Measurements from ENCODE around the genes NEUROD2 and PNMT.

DNA sequence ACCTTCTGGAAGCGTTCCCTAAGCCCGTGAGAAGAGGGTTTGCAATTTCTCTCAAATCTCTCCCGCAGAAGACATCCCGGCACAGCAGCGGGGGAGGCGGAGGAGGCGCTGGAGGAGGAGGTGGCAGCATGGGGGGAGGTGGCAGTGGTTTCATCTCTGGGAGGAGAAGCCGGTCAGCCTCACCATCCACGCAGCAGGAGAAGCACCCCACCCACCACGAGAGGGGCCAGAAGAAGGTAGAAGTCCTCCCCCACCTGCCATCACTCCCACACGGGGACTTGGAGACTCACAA, 6.7 kb downstream of the MLLT6 start:
- RAMPAGE, long total RNA = no peak
- RRBS, 2 experiments = no CpG with 5 or more reads among the region's 11 CpGs
CAGE:
- cytosol, long polyA minus RNA = no peak
- cytosol, long polyA plus RNA = no peak
- long polyA plus RNA = no peak
- nucleolus, long total RNA = no peak
- nucleus, long polyA plus RNA = no peak
- nucleus, long total RNA = no peak

GRCh38 chr17:38867129-38867788, 2.6 kb upstream of the LASP1 start:
- RAMPAGE, long total RNA = no peak
- RRBS, 2 experiments = no CpG with 5 or more reads among the region's 25 CpGs
CAGE:
- cytosol, long polyA minus RNA = no peak
- cytosol, long polyA plus RNA = no peak
- long polyA plus RNA = no peak
- nucleolus, long total RNA = no peak
- nucleus, long polyA plus RNA = no peak
- nucleus, long total RNA = no peak

DNA sequence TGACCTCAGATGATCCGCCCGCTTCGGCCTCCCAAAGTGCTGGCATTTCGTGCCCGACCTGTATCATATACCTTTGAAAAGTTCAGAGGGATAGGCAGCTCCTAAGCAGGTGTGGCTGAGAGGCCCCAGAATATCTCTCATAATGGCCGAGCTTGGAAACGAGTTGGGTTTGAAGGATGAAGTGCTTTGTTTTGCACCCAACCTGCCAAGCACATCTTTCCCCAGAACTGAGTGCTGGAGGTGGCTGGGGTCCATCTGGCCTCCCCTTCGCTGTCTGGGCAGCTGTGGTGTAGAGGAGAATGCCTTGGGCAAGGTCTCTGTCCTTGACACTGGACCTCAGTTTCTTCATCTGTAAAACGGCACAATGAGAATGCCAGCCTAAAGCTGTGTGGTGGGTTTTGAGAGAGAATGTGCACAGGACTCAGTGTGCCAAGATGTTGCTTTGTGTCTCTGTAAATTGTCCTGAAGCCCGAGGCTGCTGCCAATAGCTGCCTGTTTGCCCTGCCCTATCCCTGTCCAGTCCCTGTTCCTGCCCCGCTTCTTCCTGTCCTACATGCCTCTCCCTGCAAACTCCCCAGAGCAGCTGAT, 15.2 kb downstream of the LASP1 start:
- RAMPAGE, long total RNA = no peak
- RRBS, 2 experiments = no CpG with 5 or more reads among the region's 11 CpGs
CAGE:
- cytosol, long polyA minus RNA = no peak
- cytosol, long polyA plus RNA = no peak
- long polyA plus RNA = no peak
- nucleolus, long total RNA = no peak
- nucleus, long polyA plus RNA = no peak
- nucleus, long total RNA = no peak

DNA sequence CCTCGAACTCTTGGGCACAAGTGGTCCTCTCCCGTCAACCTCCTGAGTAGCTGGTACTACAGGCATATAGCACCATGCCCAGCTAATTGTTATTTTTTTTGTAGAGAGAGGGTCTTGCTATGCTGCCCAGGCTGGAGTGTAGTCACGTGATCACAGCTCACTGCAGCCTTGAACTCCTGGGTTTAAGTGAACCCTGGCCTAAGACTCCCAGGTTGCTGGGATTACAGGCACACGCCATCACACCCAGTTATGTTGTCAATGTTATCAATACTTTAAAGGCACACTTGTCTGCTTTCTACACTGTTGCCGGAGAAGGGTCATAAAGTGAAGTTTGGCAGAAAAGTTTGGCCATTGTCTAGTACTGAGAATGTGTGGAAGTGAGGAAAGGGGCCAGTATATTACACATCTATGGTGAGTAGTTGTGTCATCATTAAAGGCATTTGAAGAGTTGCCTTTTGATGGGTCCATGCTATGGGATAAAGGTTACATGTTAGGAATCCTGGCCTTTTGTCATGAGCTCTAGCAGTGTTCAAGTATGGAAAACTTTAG, 33.7 kb downstream of the LASP1 start:
- RAMPAGE, long total RNA = no peak
- RRBS, 2 experiments = no CpG with 5 or more reads among the region's 5 CpGs
CAGE:
- cytosol, long polyA minus RNA = no peak
- cytosol, long polyA plus RNA = no peak
- long polyA plus RNA = no peak
- nucleolus, long total RNA = no peak
- nucleus, long polyA plus RNA = no peak
- nucleus, long total RNA = no peak

DNA sequence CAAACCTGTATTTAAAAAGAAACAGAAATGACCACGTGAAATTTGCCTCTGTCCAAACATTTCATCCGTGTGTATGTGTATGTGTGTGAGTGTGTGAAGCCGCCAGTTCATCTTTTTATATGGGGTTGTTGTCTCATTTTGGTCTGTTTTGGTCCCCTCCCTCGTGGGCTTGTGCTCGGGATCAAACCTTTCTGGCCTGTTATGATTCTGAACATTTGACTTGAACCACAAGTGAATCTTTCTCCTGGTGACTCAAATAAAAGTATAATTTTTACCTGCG, 45.8 kb downstream of the FBXO47 start:
- RAMPAGE, long total RNA = no peak
- RRBS, 2 experiments = no CpG with 5 or more reads among the region's 6 CpGs
CAGE:
- cytosol, long polyA minus RNA = no peak
- cytosol, long polyA plus RNA = no peak
- long polyA plus RNA = no peak
- nucleolus, long total RNA = start-site peak on the plus strand centred at position 136 of the sequence, 123 bp wide, 37 reads
- nucleus, long polyA plus RNA = no peak
- nucleus, long total RNA = no peak

- RAMPAGE, long total RNA = no peak
- RRBS, 2 experiments = no CpG with 5 or more reads among the region's 11 CpGs
CAGE:
- cytosol, long polyA minus RNA = no peak
- cytosol, long polyA plus RNA = no peak
- long polyA plus RNA = no peak
- nucleolus, long total RNA = no peak
- nucleus, long polyA plus RNA = no peak
- nucleus, long total RNA = no peak
These were observed 78.7 kb upstream of the FBXO47 start for GRCh38 chr17:39046021-39046256.

DNA sequence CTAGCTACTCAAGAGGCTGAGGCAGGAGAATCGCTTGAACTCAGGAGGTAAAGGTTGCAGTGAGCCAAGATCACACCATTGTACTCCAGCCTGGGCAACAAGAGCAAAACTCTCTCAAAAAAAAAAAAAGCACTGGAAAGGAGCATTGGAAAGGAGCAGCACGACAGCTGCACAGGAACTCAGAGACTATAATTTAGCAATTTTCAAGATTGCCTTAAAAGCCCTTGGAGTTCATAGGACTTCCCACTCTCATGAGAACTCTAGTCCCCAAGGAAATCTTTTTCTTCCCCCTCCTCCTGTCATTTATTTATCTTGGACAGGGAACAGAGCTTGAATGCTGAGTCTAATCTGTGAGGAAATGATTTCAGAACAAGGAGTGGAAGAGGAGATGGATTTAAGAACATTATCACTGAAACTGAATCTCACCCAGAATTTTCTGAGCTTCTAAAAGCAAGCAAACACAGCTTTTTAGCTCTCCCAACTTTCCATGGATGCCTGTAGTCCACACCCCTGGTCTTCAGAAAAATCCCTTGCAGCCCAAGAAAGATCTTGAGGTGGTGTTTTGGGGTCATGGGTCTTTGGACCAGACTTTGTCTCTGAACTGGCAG, 68.9 kb downstream of the PLXDC1 start:
- RAMPAGE, long total RNA = no peak
- RRBS, 2 experiments = no CpG with 5 or more reads among the region's 2 CpGs
CAGE:
- cytosol, long polyA minus RNA = no peak
- cytosol, long polyA plus RNA = no peak
- long polyA plus RNA = no peak
- nucleolus, long total RNA = no peak
- nucleus, long polyA plus RNA = no peak
- nucleus, long total RNA = no peak

DNA sequence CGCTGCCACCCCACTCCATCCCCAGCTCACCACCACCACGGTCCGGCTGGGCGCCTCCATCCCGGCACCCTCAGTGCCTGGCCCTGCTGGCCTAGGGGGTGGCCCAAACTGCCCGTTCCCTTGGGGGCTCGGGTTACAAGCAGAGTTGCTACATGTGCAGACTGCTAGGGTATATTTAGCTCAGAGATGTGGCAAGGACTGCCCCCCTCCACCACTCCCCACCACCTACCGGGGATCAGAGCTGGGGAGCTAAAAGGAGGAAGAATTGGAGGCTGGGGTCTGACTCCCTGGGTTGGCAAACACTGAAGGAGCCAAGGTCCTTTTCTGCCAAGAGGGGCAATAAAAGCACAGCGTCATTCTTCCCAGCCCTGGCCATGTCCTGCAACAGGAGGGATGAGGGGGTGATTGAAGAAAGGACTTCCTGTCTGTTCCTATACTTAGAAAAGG, 4.0 kb downstream of the CACNB1 start:
- RAMPAGE, long total RNA = no peak
- RRBS, 2 experiments = no CpG with 5 or more reads among the region's 9 CpGs
CAGE:
- cytosol, long polyA minus RNA = no peak
- cytosol, long polyA plus RNA = no peak
- long polyA plus RNA = no peak
- nucleolus, long total RNA = no peak
- nucleus, long polyA plus RNA = no peak
- nucleus, long total RNA = no peak

DNA sequence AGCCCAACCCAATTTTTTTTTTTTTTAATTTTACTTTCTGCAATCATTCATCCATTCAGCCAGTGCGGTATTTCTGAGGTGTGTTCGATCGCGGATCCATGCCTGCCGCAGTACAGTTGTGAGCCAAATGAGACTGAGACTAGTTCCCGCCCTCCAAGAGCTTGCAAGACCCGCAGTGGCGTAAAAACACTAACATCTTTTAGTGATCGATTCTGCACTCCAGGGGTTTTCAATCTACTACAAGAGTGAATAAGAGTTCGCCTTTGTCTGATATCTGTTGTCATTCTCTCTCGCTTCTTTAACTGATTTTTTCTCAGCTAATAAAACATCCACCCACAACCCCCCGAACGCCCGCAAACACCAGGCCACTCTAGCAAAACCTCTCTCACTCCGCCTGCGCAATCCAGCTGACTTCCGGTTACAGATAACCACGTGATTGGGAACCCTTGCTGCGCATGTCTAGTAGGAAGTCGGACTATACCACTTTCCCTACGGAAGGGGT, 409 bp upstream of the RPL19 start:
- RAMPAGE, long total RNA = no peak
- RRBS, 2 experiments = no CpG with 5 or more reads among the region's 21 CpGs
CAGE:
- cytosol, long polyA minus RNA = no peak
- cytosol, long polyA plus RNA = no peak
- long polyA plus RNA = start-site peak on the minus strand centred at position 378 of the sequence, 86 bp wide, 6 and 18 reads in 2 replicates
- nucleolus, long total RNA = start-site peak on the minus strand centred at position 358 of the sequence, 11 bp wide, 33 reads
- nucleus, long polyA plus RNA = no peak
- nucleus, long total RNA = no peak

DNA sequence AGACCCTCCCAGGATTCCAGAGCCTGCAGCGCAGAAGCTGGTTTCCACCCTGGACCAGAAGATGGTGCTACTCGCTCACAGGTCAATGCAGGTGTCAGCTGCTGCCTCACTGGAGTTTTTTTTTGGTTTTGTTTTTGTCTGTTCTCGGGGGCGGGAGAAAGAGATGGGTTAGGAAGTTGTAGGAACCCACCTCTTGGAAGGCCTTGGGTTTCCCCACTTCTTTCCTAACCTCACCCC, 6.9 kb downstream of the RPL19 start:
- RAMPAGE, long total RNA = no peak
- RRBS, 2 experiments = no CpG with 5 or more reads among the region's 4 CpGs
CAGE:
- cytosol, long polyA minus RNA = no peak
- cytosol, long polyA plus RNA = no peak
- long polyA plus RNA = no peak
- nucleolus, long total RNA = no peak
- nucleus, long polyA plus RNA = no peak
- nucleus, long total RNA = no peak

GRCh38 chr17:39593199-39593456, 14.6 kb downstream of the NEUROD2 start:
- RAMPAGE, long total RNA = no peak
- RRBS, 2 experiments = no CpG with 5 or more reads among the region's 1 CpG
CAGE:
- cytosol, long polyA minus RNA = no peak
- cytosol, long polyA plus RNA = no peak
- long polyA plus RNA = no peak
- nucleolus, long total RNA = no peak
- nucleus, long polyA plus RNA = no peak
- nucleus, long total RNA = no peak

DNA sequence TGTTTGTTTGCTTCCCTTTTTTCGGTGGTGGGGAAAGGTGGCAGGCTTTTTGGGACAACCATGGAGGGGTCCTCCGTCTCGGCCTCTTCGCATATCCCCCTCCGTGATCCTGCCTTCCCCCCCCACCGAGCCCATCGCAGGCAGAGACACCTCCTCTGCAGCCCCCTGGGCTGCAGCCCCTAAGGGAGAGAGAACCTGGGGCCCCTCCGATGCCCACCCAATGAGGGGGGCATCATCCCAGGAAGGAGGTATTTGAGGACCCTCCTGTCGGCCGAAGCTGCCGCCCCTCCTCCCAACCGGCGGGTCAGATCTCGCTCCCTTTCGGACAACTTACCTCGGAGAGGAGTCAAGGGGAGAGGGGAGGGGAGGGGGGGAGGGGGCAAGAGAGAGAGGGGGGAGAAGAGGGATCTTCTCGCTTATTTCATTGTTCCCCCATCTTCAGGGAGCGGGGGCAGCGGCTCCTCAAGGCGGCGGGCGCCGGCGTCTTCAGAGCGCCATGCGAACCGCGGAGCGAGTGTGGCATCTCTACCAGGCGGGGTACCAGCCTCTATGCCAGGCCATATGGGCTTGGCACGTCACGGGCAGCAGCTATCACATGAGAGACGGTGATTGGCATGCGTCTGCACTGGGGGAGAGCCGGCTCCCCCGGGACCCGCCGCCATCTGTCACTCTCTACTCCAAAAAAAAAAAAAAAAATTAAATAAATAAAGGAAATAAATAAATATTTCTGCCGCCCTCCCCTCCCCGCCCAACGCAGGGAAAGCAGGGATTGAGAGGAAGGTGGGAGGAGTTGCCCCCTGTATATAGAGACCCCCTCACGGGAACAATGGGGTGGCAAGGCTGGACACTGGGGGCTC, at the start of gene NEUROD2:
Gene NEUROD2, minus strand, starts transcription at position 527 of the 857 bp plus-strand sequence.
- RAMPAGE, long total RNA = no peak
- RRBS, 2 experiments = no CpG with 5 or more reads among the region's 42 CpGs
CAGE:
- cytosol, long polyA minus RNA = no peak
- cytosol, long polyA plus RNA = no peak
- long polyA plus RNA = no peak
- nucleolus, long total RNA = no peak
- nucleus, long polyA plus RNA = no peak
- nucleus, long total RNA = no peak

- RAMPAGE, long total RNA = no peak
- RRBS, 2 experiments = no CpG with 5 or more reads among the region's 5 CpGs
CAGE:
- cytosol, long polyA minus RNA = no peak
- cytosol, long polyA plus RNA = no peak
- long polyA plus RNA = no peak
- nucleolus, long total RNA = no peak
- nucleus, long polyA plus RNA = no peak
- nucleus, long total RNA = no peak
These were observed 13.8 kb downstream of the STARD3 start for GRCh38 chr17:39650755-39651183.

- RAMPAGE, long total RNA = no peak
- RRBS, 2 experiments = 2 to 3% methylated on average over 16 of the region's 75 CpGs
CAGE:
- cytosol, long polyA minus RNA = no peak
- cytosol, long polyA plus RNA = no peak
- long polyA plus RNA = no peak
- nucleolus, long total RNA = no peak
- nucleus, long polyA plus RNA = no peak
- nucleus, long total RNA = no peak
These were observed at the start of gene PNMT for GRCh38 chr17:39668099-39668815. Gene PNMT (plus strand): TSS chr17:39668453.

DNA sequence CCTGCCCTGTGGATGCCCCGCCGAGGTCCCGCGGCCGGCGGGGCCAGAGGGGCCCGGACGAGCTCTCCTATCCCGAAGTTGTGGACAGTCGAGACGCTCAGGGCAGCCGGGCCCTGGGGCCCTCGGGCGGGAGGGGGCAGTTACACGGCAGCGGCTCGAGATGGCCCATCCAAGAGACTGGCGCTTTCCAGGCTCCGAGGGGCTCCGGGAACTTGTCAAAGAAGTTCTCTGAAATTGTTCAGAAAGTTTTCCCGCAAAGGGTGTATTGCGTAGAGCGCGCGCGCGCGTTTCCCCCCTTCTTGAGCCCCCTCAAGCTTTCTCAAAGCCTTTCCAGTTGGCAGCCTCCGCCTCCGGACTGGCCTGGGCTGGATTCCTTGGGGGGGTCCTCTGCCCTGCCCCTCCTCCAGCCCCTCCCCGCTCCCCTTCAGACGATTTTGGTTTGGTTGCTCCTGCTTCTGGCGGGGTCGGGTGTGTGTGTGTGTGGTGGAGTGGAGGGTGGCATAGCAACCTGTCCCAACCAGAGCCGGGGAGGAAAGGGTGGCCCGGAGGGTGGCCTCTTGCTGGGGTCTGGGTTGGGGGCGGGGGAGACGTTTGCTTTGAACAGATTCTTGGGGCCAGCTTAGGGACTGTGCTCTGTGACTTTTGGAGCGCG, 614 bp downstream of the ERBB2 start:
- RAMPAGE, long total RNA = no peak
- RRBS, 2 experiments = 12 to 30% methylated on average over 11 of the region's 40 CpGs
CAGE:
- cytosol, long polyA minus RNA = no peak
- cytosol, long polyA plus RNA = no peak
- long polyA plus RNA = no peak
- nucleolus, long total RNA = no peak
- nucleus, long polyA plus RNA = no peak
- nucleus, long total RNA = no peak

DNA sequence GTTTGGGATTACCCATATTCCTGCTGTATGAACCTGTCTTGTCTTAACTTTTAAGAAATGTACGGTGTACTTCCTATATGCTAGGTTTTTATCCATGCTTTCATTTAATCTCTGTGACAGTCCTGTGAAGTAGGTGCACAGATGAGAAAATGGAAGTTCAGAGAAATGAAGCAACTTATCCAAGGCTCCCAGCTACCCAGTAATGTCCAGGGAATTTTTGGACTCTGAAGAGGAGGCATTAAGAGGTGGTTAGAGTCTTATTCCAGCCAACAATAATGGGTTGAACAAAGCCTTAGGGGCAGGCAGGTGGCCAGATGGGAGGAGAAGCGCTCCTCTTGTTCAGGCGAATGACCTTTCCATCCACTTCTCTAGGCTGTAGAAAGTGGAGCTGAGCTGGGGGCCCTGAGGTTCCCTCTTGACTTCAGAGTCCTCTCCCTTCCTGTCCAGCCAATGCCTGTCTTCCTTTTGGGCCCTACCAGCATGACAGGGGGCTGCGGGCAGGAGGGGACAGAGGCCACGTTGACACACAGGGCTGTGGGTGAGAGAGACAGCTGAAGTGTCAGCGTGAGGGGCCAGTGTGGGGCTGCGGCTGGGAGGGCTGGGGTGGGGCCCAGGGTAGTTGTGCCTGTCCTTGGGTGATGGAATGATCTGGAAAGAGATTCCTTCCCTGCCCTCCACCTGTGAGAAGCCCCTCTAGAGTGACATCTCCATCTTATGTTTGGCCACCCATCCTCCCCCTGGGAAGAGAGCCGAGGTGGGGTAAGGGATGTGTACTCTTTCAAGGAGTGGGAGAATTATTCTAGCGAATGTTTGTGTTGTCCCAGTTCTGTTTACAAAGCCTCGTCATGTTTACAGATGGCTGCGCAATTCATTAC, 3.0 kb downstream of the ERBB2 start:
- RAMPAGE, long total RNA = no peak
- RRBS, 2 experiments = no CpG with 5 or more reads among the region's 11 CpGs
CAGE:
- cytosol, long polyA minus RNA = no peak
- cytosol, long polyA plus RNA = no peak
- long polyA plus RNA = no peak
- nucleolus, long total RNA = no peak
- nucleus, long polyA plus RNA = no peak
- nucleus, long total RNA = no peak

DNA sequence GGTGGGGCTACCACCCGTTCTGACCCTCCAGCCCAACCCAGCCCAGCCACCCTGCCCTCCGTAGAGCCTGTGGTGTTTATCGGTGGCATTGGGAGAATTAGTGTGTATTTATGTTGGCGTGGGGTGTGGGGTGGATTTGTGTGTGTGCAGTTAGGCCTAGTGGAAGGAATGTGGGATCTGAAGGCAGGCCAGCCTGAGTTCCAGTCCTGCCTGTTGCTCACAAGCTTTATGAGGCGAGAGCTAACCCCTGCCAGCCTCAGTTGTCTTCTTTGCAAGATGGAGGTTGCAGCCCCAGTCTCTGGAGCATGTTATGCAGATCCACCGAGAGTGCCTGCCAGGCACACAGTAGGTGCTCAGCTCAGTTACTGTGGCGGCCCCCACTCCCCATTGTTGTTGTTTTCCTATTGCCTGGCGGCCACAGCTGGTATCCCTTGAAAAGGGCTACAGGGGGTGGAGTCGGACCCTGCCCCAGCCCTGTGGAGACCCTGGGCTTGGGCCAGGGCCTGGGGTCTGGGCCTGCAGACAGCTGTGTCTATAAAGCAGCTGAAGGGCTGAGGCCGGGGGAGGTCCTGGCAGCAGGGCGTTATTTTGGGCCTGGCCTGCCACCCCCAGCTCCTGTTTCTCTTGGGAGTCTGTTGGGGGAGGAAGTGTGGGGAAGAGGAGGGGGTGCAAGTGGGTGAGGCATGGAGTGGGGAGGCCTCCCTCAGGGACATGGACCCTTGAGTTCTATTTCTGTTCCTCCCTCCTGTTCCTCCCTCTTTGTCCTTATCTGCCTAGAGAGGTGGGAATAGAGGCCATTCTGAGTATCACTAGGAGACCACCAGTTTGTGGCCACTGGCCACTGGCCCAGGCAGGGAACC, 5.2 kb downstream of the ERBB2 start:
- RAMPAGE, long total RNA = no peak
- RRBS, 2 experiments = no CpG with 5 or more reads among the region's 11 CpGs
CAGE:
- cytosol, long polyA minus RNA = no peak
- cytosol, long polyA plus RNA = no peak
- long polyA plus RNA = no peak
- nucleolus, long total RNA = no peak
- nucleus, long polyA plus RNA = no peak
- nucleus, long total RNA = no peak

DNA sequence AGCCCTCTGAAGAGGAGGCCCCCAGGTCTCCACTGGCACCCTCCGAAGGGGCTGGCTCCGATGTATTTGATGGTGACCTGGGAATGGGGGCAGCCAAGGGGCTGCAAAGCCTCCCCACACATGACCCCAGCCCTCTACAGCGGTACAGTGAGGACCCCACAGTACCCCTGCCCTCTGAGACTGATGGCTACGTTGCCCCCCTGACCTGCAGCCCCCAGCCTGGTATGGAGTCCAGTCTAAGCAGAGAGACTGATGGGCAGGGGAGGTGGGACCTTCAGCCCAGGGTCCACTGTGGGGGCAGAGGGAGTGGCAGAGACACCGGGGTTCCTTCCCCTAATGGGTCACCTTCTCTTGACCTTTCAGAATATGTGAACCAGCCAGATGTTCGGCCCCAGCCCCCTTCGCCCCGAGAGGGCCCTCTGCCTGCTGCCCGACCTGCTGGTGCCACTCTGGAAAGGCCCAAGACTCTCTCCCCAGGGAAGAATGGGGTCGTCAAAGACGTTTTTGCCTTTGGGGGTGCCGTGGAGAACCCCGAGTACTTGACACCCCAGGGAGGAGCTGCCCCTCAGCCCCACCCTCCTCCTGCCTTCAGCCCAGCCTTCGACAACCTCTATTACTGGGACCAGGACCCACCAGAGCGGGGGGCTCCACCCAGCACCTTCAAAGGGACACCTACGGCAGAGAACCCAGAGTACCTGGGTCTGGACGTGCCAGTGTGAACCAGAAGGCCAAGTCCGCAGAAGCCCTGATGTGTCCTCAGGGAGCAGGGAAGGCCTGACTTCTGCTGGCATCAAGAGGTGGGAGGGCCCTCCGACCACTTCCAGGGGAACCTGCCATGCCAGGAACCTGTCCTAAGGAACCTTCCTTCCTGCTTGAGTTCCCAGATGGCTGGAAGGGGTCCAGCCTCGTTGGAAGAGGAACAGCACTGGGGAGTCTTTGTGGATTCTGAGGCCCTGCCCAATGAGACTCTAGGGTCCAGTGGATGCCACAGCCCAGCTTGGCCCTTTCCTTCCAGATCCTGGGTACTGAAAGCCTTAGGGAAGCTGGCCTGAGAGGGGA, 2.7 kb downstream of the MIEN1 start:
- RAMPAGE, long total RNA = no peak
- RRBS, 2 experiments = no CpG with 5 or more reads among the region's 20 CpGs
CAGE:
- cytosol, long polyA minus RNA = no peak
- cytosol, long polyA plus RNA = no peak
- long polyA plus RNA = no peak
- nucleolus, long total RNA = no peak
- nucleus, long polyA plus RNA = no peak
- nucleus, long total RNA = no peak

DNA sequence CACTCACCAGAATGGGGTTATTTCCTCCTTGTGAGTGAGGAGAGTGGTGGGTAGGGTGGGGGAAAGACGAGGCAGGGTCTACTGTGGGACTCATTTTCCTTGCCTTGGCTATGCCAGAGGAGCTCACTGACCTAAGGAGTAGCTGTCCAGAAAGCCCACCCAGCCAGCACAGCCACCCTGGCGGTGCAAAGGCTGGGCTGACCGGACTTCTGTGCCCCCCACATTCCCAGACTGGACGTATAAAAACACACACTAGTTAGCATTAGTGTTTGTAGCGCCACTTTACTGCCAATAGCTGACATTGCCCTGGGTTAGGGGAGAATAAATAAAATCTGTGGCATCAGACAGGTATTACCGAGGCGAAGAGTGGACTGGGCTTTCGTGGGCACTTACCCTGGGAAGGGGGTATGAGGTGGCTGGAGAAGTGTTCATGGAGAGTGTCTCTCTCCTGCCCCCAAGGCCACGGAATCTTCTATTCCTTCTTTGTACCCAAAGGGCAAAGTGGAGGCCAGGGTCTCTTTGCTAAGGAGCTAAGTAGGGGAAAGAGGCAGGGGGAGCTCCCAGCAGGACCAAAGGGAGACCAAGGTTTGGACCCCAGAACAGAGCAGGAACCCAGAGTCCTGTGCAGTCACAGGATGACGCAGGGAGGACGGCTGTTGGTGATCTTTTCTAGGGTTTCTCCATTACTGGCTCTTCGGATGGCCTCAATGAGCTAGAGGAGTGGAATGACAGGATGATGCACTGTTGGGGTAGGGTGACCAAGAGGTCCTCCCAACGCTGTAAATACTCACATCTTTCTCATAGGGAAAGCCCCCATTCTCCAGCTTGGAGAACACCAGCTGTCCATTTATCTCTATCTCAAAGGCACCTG, 1.2 kb downstream of the MIEN1 start:
- RAMPAGE, long total RNA = no peak
- RRBS, 2 experiments = no CpG with 5 or more reads among the region's 13 CpGs
CAGE:
- cytosol, long polyA minus RNA = no peak
- cytosol, long polyA plus RNA = no peak
- long polyA plus RNA = no peak
- nucleolus, long total RNA = no peak
- nucleus, long polyA plus RNA = no peak
- nucleus, long total RNA = no peak

GRCh38 chr17:39735742-39736793, 1.7 kb upstream of the GRB7 start:
- RAMPAGE, long total RNA = no peak
- RRBS, 2 experiments = no CpG with 5 or more reads among the region's 9 CpGs
CAGE:
- cytosol, long polyA minus RNA = no peak
- cytosol, long polyA plus RNA = no peak
- long polyA plus RNA = no peak
- nucleolus, long total RNA = no peak
- nucleus, long polyA plus RNA = no peak
- nucleus, long total RNA = no peak

Data from GM12878 (cell line).